SJSA1 (cell line): ENCODE measurements around a stretch of chr11.

- RAMPAGE, long total RNA, result no peak
Measured at GRCh38 chr11:7890404-7891269, 40.4 kb downstream of the OR10A6 start.

GRCh38 chr11:8019697-8020599, 32.8 kb downstream of the EIF3F start:
- RAMPAGE, long total RNA, result no peak

DNA sequence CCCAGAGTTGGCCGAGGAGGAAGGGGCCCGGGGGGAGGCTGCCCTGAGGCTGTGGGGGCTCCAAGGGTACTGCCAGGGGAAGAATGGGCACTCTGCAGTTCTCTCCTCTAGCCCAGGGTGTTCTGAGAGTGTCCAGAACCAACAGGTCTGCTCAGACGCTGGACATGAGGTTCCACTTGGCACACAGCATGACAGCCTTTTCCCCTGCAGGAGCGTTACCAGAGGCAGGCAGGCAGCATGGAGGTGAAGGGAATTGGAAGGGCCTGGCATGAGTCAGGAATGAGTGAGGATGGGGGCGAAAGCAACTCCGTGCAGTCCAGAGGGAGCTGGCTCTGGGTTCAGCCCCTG, 15.0 kb upstream of the TUB start:
- RAMPAGE, long total RNA, result no peak

GRCh38 chr11:8263224-8263571, 480 bp downstream of the LMO1 start:
- RAMPAGE, long total RNA, result no peak

DNA sequence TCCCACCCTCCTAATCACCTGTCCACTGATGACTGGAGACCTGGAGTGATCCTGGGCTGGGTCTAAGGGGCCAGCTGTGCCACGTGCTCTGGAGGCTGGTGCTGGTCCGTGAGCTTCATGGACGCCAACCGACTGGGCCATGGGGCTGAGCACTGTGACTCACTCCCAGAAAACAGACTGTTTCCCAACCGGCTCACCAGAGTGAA, 14.0 kb upstream of the LMO1 start:
- RAMPAGE, long total RNA, result no peak

- RAMPAGE, long total RNA, result no peak
Measured at GRCh38 chr11:8282520-8283145, 19.0 kb upstream of the LMO1 start.

DNA sequence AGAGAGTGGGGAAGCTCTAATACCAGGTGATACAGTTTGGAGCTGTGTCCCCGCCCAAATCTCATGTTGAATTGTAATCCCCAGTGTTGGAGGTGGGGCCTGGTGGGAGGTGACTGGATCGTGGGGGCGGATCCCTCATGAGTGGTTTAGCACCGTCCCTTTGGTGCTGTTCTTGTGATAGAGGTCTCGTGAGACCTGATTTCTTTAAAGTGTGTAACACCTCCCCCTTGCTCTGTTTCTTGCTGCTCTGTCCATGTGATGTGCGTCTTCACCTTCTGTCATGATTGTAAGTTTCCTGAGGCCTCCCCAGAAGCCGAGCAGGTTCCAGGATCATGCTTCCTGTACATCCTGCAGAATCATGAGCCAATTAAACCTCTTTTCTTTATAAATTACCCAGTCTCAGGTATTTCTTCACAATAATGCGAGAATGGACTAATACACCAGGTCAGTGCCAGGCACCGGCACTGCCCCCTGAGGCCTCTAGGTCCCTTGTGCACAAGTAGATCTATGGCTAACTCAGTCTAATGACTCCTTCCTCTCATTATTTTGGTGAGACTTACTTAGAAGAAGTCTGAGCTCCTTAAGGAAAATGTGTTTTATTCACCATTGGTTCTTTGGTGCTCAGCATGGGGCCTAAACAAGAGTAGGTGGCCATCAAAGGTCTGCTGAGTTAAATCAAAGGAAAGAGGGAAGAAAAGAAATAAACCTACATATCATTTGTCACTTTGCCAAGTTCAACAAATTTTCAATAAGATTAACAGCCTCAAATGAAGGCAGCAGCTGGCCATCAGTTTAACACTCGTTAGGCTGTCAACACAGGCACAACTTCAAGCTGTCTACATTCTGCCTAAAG, 40.6 kb downstream of the TRIM66 start:
- RAMPAGE, long total RNA, result no peak

DNA sequence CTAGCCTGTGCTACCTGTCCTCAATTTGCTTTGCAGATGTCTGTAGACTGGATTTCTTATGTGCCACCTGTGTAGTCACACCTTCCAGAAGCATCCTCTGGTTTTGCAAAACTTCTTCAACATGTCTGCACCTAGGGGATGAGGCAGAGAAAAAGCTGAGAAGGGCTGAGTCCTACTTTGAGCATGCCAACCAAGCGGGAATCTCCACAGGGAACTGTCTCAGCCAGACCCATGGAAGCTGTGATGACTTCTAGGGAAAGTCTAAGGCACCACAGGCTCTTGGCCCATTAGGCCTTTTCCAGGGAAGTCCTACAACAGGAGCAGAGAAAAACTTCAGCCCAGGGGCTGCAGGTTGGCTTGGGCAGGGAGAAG, 34.5 kb downstream of the TRIM66 start:
- RAMPAGE, long total RNA, result no peak

GRCh38 chr11:8653936-8654797, 28.3 kb downstream of the TRIM66 start:
- RAMPAGE, long total RNA, result no peak

- RAMPAGE, long total RNA, result no peak
Measured at GRCh38 chr11:8658170-8659073, 24.0 kb downstream of the TRIM66 start.

DNA sequence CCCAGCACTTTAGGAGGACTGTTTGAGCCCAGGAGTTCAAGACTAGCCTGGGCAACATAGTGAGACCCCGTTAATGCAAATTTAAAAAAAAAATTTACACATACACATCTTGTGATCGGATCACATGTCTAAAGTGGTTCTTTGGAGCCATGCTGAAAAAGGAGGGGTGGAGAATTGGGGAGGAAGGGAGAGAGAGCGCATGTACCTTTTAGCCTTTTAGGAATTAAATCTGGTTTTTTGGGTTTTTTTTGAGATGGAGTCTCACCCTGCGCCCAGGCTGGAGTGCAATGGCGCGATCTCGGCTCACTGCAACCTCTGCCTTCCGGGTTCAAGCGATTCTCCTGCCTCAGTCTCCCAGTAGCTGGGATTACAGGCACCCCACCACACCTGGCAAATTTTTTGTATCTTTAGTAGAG, 9.2 kb downstream of the RPL27A start:
- RAMPAGE, long total RNA, result no peak

GRCh38 chr11:8778164-8778947, 32.1 kb downstream of the DENND2B start:
- RAMPAGE, long total RNA, result no peak

DNA sequence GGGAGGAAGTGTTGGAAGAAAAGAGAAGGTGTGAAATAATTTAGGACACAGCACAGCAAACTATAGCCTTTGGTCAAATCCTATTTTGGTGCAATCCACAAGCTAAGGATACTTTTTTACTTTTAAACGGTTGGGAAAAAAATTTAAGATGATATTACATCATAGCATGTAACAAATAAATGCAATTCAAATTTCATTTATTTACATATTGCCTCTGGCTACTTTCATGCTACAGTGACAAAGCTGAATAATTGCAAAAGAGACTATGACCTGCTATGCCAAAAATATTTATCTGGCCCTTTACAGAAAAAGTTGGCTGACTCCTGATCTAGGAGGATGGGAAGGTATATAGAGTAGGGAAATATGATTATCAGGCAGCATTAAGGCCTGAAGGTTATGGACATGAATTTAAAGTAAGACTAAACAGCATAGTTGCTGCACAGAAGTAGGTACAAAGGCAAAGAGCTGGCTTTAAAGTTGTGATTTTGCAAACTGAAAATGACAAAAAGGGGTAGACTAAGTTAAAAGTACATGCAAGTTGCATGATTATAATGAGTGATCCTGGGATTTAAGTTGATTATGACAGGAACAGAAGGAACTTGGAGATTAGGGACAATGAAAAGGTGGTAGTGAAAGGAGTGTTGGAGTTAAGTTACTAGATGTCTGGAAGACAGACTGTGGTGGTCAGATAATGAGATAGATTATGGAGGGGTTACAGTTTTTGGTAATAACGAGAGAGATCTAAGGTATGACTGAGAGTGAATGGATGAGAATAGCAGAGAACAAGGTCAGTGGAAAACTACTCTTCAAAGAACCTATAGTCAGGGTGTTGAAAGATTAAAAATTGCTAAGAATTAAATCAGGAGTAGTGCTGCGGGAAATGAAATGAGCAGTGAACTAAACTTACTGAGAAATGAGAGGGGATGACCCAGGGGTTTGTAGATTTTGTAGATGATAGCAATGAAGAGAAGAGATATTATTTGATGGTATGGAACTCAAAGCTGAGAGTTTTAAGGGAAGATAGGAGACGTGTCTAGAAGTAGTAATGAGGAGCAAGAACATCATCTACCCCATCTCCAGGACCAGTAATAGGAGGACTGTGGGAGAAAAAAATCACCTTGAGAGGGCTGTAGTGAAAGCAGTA, 7.6 kb upstream of the TMEM9B start:
- RAMPAGE, long total RNA, result no peak

- RAMPAGE, long total RNA, result no peak
Measured at GRCh38 chr11:9160649-9161077, 69.3 kb upstream of the SCUBE2 start.

- RAMPAGE, long total RNA, result no peak
Measured at GRCh38 chr11:9313593-9313969, 812 bp downstream of the TMEM41B start.

GRCh38 chr11:9420249-9420838, 35.9 kb downstream of the IPO7 start:
- RAMPAGE, long total RNA, result no peak

- RAMPAGE, long total RNA, result no peak
Measured at GRCh38 chr11:9459361-9459712, 1.5 kb upstream of the ZNF143 start.

DNA sequence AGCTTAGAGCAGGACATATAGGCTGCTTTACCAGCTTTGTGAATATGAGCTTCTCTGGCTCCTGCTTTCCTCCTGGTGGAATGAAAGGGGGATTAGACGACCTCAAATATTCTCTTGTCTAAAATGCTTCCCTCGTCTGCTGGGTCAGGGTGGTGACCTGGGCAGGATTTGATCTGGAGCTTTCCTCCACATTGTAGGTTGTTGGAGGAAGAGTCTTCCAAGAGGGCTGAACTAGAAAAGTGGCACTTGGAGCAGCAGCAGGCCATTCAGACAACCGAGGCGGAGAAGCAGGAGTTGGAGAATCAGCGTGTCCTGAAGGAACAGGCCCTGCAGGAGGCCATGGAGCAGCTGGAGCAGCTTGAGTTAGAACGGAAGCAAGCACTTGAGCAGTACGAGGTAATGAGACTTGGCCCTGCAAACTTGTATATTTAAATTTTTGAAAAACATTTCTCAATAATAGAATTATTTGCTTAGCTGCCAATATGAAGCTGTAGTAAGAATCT, 83.8 kb downstream of the SWAP70 start:
- RAMPAGE, long total RNA, result no peak

DNA sequence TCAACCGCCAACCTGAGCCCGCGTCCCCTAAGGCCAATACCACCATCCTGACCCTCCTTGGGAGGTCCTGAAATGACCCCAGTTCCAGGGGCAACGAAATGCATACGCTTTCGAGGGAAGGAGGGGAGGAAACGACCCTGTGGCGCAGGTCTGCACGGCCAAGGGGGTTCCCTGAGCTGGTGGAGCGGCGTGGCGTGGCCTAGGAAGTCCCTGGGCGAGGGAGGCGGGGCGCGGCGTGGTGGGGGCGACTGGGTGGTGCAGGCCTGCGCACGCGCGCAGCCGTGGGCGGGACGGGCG, 94.0 kb downstream of the SWAP70 start:
- RAMPAGE, long total RNA, result no peak

GRCh38 chr11:10138196-10138923, 155.7 kb downstream of the SBF2 start:
- RAMPAGE, long total RNA, result no peak